Gastrocnemius medialis (tissue), 3 donors: ENCODE data around the gene MMP12.

DNA sequence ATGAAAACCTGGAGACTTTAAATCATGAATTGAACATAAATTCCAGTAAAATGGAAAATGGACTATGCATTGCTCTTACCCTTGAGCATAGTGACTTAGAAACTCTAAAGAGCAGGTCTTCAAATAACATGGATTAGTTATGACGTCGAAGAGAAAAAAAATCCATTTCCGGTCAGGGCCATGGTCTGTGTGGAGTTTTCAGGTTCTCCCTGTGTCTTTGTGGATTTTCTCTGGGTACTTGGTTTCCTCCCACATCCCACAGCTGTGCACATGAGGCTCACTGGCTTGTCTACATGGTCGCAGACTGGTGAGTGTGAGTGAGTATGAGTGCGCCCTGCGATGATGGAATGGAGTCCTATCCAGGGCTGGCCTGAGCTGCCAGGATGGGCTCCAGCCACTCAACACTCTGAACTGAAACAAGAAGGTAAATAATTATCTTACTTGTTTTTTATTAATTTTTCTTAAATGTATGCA lies 10.9 kb downstream of the MMP3 start:
- PRO-cap: no peak
- RAMPAGE, long total RNA, 3 experiments: no peak in any of the 3 experiments

- PRO-cap: no peak
- RAMPAGE, long total RNA, 3 experiments: no peak in any of the 3 experiments
These were observed at the start of gene MMP12 for GRCh38 chr11:102874882-102875190. Gene MMP12 (minus strand): TSS chr11:102874982.

DNA sequence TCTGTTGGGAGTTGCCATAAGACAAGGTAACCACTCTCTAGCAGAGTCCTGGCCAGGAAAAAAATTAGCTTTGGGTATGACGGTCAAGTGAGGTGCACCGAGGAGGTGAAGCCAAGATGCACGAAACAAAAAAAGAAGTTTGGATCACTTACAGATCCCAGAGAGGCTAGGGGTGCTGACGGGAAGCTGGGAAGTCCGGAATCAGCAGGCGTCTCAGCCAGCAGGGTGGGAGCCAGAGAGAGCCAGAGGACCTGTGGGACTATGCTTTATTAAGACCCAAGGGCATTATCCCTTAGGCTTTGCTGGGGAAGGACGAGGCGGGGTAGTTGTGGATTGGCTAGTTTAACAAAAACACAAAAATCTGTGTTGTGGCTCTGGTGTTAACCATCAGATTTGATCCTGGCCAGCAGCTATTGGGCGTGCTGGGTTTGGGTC lies 427.0 kb downstream of the DYNC2H1 start:
- PRO-cap: no peak
- RAMPAGE, long total RNA, 3 experiments: no peak in any of the 3 experiments

DNA sequence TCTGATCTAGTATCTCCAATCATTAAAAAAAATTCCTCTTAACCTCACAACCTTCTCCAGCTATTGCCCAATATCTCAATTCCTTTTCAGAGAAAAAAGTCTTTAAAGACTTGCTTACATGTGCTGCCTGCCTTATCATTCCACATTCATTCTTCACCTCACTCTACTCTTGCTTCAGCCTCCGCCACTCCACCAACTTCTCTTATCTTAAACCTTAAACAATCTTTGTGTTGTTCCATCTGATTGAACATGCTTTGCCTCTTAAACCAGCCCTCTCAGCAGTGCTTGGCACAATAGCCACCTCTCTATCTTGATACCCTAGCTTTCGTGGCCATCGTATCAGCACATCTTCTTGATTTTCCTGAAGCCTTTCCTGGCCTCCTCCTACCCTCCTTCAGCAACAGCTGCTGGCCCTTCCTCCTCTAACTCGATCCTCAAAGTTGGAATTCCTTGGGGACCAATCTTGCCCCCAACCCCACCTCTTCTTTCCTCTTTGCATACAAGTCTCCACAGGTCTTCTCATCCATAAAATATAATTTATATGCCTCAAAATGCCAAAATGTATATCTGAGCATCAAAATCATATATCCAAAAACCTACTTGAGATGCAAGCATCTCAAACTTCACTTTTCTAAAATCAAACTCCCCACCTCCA lies 57.5 kb downstream of the DDI1 start:
- PRO-cap: no peak
- RAMPAGE, long total RNA, 3 experiments: no peak in any of the 3 experiments

DNA sequence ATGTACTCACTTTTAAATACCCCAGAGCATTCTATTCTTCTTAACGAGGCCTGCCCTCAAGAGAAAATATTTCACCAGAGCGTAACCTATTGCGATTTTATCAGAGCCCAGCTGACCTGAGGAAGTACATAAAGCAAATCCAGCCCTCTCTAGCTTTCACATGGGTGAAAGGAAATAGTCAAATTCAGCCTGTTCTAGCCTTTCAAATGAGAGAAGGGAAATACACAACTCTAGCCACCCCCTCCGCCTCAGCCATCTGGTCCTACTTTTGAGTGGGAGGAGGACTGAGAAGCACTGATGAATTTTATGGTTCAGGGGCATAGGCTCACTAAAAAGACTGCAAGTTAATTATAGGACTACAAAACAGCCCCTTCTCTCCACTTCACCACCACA lies 109.0 kb downstream of the CASP4 start:
- PRO-cap: no peak
- RAMPAGE, long total RNA, 3 experiments: no peak in any of the 3 experiments

DNA sequence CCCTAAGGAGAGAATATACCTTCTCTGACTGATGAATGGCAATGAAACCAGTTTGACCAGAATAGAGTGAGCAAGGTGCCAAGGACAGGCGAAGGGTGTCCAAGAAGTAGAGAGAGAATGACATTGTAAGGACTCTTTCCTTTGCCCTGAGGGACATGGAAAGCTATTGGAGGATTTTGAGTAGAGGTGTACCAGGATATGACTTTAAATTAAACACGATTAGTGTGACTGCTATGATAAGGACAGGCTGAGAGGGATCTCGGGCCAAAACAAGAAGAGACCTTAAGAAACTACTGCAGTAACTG lies 179.9 kb downstream of the MSANTD4 start:
- PRO-cap: no peak
- RAMPAGE, long total RNA, 3 experiments: no peak in any of the 3 experiments

DNA sequence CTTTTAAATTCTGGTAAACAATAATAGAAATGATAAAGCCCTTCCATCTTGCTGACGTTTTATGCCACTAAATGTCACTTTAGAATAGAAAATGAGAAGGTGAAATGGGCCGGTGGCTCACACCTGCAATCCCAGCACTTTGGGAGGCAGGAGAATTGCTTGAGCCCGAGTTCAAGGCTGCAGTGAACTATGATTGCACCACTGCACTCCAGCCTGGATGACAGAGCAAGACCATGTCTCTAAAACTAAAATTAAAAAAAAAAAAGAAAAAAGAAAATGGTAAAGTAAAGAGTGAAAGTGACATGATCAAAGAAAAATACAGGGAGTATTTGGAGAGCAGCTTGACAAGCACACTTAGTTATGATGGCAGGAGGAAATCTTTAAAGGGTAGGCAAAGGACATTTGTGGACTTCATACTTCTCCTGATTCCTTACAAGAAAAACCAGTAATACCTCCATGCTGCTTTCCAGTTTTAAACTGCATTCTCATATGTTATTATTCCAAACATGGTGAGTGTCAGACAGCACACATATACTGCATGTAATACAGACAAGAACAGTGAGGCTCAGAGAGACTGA lies 20.0 kb downstream of the MSANTD4 start:
- PRO-cap: no peak
- RAMPAGE, long total RNA, 3 experiments: no peak in any of the 3 experiments

DNA sequence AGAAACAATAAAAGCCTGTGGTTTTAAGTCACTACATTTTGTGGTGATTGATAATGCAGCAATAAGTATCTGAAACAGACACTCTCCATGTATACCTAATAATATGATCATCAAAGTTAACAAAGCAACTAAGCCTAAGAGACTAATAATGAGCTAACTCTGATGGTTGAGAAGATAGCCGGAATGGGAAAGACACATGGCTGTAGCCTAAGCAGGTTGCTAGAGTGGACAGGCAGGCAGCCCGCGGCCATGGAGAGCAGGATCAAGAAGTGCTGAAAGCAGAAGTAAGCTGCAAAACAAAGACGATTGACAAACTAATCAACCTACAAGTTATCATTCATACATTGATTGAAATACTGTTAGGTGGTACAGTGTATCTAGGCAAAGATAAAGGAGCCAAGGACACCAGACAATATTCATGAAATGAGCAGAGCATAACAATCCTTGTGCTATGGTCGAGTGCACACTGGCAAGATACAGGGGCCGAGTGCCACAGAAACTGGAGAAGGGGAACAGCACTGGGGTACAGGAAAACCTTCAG lies 29.3 kb downstream of the SLN start:
- PRO-cap: no peak
- RAMPAGE, long total RNA, 3 experiments: no peak in any of the 3 experiments

DNA sequence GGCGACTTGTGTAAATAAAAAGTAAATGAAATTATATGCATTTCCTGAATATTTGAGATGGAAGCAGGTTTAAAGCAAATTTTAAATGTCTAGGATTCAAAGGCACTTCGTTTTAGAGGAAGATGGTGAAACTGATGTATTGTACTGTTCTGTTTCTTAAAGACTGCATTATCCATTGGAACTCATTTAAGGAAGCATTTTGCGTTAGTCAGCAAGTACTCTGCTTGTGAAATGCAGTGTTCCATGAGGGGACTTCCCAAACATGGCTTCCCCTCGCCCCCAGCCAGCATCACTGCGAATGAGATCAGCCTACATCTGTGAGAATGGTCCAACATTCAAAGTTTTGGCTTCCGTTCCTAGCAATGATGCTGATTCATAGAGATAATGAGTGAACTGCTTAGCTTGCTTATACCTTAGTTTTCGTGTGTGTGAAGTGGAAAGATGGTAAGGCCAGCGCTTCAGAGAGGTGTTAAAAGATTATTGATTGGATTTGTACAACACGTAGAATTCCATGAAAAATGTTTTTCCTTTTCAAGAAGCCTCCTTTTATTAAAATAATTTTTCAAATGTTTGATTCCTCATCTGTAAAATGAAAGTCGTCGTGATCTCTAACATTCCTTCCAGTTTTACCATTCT lies 1.6 kb downstream of the RAB39A start:
- PRO-cap: no peak
- RAMPAGE, long total RNA, 3 experiments: no peak in any of the 3 experiments

- PRO-cap: no peak
- RAMPAGE, long total RNA, 3 experiments: no peak in any of the 3 experiments
These were observed 47.6 kb downstream of the CUL5 start for GRCh38 chr11:108056059-108056863.

GRCh38 chr11:108672171-108672586 lies 7.3 kb downstream of the DDX10 start:
- PRO-cap: no peak
- RAMPAGE, long total RNA, 3 experiments: no peak in any of the 3 experiments

DNA sequence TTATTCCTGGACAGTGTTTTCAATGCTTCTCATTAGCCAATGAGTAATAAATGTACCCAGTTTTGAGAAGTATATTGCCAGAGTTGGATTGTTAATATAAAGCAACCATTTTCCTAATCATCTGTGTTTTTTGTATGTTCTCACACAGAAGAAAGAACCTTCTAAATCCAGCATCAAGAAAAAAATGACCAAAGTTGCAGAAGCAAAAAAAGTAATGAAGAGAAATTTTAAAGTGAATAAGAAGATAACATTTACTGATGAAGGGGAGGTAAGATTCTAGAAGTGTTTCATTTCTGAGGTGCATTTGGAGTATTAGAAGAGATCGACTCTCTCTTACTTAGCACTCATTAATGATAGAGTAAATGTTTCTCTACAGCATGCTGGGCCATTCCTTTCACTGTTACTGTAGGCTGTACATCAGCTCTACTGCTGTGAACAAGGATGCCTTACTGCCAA lies 173.5 kb downstream of the DDX10 start:
- PRO-cap: no peak
- RAMPAGE, long total RNA, 3 experiments: no peak in any of the 3 experiments

GRCh38 chr11:108923478-108923825 lies 258.6 kb downstream of the DDX10 start:
- PRO-cap: no peak
- RAMPAGE, long total RNA, 3 experiments: no peak in any of the 3 experiments

- PRO-cap: no peak
- RAMPAGE, long total RNA, 3 experiments: no peak in any of the 3 experiments
These were observed 298.2 kb upstream of the C11orf87 start for GRCh38 chr11:109123844-109124233.

DNA sequence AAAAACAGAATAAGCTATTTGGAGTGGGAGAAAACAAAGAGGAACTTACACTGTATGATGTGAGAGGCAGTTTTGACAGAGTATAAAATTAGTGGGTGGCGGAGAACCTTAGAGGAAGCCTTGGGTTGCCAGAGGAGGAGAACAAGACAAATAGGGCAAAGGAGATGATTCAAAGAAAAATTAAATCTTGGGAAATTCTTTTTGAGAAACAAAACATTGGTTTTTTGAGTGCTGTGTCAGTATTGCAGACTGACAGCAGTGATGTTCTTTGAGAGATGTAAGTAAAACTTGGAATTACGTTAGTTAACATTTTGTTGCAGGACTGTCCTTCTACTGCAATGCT lies 285.0 kb downstream of the C11orf87 start:
- PRO-cap: no peak
- RAMPAGE, long total RNA, 3 experiments: no peak in any of the 3 experiments

DNA sequence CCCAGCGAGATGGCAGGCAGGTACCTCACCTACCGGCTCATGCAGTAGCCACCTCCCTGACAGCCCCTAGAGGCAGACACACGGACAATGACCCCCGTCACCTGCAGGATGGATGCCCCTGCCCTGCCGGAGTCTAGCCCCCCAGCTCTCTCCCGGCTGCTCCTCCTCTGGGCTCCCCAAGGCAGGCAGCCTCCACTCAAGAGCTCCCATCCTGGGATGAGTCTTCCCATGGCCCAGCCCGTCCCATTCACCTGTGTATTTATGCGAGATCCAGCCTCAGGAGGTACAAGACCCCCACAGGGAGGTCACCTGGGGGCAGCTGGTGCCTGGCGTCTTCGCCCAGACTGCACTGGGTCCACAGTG lies 43.1 kb upstream of the ZC3H12C start:
- PRO-cap: no peak
- RAMPAGE, long total RNA, 3 experiments: no peak in any of the 3 experiments

DNA sequence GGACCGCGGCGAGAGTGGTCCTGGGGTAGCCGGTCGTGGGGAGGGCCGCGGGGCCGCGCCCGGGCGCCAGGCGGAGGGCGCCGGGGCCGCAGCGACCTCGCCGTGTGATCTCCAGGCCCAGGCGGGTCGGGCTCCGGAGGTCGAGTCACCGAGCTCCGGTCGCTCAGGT lies 155 bp downstream of the ZC3H12C start:
- PRO-cap: no peak
- RAMPAGE, long total RNA, 3 experiments: no peak in any of the 3 experiments

DNA sequence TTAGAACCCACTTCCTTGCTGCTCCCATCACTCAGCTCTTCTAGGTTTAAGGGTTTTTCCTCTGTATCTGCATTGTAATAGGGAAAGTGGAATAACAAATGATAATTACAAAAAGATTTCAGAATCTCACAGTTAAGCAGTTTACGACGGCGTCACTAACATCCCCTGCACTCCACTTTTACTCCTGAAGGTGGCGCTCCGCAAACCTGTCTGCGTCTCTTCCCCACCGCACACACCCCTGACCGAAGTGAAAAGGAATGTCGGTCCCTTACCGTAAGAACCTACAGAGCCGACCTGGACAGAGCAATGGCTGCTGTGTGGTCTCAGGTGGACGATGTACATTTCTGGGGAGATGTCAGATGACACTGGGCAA lies 80.9 kb downstream of the ZC3H12C start:
- PRO-cap: no peak
- RAMPAGE, long total RNA, 3 experiments: no peak in any of the 3 experiments

- PRO-cap: no peak
- RAMPAGE, long total RNA, 3 experiments: no peak in any of the 3 experiments
These were observed 42.5 kb downstream of the RDX start for GRCh38 chr11:110253864-110254400.

DNA sequence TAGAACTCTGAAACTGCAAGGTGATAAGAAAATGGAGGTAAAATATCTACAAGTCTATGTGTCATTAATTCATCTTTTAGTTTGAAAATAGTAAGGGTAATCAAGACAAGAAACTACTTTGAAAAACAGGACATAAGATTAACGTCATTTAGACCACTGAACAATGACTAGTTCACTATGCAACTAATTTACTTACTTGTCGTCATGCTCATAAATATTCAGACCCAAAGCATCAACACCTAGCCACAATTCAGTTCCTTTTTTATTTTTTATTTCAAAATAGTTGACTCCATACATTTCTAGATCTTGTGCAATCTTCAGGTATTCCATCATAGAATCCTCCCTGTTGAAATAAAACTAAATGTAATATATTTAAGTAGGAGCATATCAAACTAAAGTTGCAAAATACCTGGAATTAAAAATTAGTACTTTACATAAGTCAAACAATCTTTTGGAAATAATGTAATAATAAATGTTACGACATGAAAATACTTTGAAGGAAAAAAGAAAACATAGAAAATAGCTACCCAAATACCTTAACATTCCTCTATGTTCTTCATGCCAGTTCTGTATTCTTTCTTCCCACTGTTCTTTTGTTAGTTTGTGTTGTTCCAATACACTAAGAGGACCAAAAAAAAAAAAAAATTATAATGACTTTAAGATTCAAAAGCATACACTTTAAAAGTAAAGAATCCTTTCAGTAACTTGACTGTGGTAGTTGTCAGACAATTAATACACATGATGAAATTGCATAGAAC lies 38.7 kb downstream of the RDX start:
- PRO-cap: no peak
- RAMPAGE, long total RNA, 3 experiments: no peak in any of the 3 experiments